T47D (cell line): ENCODE data around the genes TEX10 and ALDOB.

DNA sequence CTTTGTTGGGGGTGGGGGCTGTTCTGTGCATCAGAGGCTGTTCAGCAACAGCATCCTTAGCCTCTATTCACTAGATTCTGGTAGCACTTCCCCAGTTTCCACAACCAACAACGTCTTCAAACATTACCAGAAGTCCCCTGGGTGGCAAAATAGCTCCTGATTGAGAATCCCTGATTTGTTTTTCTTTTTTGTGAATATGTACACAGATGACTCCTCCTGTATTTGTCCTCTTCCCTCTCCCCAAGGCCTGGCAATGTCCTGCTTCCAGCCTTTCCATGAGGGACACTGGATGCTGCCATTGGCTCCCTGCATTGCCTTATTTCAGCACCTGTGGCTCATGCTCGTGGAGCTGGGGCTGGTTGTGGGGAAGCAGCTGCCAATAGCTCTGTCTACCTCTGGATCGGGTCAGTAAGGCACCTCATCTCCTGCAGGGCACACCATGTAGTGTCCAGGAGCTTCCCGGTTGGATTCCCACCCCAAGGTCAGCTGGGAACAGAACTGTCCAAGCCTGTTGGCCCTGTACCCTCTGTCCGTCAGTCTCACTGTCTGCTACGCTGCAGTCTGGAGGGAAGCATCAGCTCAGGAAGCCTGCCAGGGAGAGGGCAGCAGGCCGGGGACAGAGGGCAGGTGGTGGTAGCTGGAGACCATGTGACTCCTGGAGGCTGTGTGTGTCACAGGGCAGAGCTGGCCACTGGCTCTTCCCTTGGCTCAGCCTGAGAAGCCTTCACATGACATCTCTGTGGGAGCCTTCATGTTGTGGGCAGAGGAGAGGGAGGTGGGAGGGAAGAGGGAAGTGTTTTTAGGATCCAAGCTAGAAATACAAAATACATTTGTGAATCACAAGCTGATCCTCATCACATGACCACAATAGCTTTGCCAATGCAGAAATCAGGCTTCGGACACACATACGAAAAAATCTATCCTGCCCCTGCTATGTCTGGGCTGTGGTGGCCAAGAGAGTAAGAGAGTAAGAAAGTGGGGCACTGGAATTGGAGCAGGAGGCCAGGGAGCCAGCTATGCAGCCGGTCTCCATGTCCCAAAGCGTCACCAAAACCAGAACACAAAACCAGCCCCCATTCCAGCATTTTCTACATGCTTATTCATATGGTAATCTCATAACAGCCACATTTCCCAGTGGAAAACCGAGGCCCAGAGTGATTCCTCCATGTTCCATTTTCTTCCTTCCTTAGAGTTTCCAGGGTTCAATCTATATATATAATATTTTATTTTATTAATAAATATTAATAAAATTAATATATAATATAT lies 134.5 kb downstream of the SEC61B start:
- RRBS: no CpG with 5 or more reads among the region's 12 CpGs

DNA sequence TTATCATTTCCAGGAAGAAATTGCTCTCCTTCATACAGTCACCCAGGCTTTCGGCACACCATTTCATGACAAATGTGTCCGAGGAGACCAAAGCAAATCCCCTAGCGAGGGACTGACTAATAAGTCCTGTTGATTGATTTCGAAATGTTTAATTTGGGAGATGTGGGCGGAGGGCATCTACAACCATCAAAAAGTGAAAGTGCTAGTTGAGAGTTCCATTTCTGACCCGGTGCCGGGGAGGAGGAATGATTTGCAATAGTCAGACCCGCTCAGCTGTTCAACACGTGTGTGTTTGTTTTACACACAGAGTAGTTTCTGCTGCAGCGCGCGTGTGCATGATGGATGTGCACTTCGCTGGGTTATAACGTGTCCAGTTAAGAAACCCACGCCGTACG lies 908 bp upstream of the NR4A3 start:
- RRBS: no CpG with 5 or more reads among the region's 17 CpGs

- RRBS: no CpG with 5 or more reads among the region's 1 CpG
Measured at GRCh38 chr9:99904253-99904676, 2.2 kb upstream of the STX17 start.

GRCh38 chr9:100296756-100297615 lies 55.8 kb downstream of the TEX10 start:
- RRBS: no CpG with 5 or more reads among the region's 5 CpGs

DNA sequence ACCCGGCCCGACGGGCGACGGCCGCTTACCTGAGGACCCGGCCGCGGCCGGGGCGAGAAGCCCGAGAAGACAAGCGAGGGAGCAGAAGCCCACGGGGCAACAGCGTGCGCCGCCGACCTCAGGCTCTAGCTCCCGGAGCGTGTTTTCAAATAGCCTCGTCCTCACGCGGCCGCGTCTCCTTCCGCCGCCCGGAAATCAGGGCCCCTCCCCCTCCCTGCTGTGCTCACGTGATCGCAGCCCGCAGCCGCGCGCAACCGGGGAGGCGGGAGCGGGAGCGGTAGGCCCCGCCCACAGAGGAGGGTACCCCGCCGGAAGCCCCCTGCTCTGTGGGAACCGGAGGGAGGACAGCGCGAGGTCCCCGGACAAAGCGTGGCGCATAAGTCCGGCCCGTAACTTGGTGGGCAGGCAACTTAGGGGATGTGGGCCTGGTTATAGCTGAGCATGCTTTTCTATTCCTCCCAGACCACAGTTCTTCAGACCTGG lies at the start of gene TEX10:
TSS of gene TEX10 (minus strand) at position 200 of the 483 bp plus-strand sequence.
- RRBS: 1% methylated on average over 36 of the region's 49 CpGs

DNA sequence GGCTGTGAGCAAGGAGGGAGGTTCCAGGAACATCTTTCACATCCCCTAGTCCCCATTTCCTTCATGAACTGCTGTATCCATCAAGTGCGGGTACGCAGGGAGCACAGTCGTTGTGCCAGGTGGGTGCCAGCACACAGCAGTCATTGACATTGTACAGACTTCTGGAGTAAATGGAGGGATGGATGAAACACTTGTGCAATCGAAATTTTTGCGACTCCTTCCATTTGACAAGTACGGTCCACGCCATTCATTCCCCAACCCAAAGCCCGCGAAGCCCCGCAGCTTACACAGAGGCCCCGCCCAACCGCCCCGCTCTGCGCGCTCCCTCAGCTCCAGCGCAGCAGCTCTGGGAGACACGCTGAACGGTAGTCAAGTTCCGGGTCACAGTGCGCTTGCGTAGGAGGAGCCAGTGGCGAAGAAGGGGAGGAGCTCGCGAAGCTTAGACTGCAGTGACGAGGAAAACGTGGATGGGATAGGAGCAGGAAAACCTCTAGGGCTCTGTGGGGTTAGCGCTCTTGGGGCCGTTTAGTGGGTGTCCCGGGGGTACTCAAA lies 15.5 kb upstream of the MSANTD3 start:
- RRBS: no CpG with 5 or more reads among the region's 29 CpGs

GRCh38 chr9:101354297-101355007 lies 30.4 kb downstream of the BAAT start:
- RRBS: no CpG with 5 or more reads among the region's 5 CpGs

GRCh38 chr9:101409160-101410045 lies 10.8 kb downstream of the ZNF189 start:
- RRBS: no CpG with 5 or more reads among the region's 9 CpGs

DNA sequence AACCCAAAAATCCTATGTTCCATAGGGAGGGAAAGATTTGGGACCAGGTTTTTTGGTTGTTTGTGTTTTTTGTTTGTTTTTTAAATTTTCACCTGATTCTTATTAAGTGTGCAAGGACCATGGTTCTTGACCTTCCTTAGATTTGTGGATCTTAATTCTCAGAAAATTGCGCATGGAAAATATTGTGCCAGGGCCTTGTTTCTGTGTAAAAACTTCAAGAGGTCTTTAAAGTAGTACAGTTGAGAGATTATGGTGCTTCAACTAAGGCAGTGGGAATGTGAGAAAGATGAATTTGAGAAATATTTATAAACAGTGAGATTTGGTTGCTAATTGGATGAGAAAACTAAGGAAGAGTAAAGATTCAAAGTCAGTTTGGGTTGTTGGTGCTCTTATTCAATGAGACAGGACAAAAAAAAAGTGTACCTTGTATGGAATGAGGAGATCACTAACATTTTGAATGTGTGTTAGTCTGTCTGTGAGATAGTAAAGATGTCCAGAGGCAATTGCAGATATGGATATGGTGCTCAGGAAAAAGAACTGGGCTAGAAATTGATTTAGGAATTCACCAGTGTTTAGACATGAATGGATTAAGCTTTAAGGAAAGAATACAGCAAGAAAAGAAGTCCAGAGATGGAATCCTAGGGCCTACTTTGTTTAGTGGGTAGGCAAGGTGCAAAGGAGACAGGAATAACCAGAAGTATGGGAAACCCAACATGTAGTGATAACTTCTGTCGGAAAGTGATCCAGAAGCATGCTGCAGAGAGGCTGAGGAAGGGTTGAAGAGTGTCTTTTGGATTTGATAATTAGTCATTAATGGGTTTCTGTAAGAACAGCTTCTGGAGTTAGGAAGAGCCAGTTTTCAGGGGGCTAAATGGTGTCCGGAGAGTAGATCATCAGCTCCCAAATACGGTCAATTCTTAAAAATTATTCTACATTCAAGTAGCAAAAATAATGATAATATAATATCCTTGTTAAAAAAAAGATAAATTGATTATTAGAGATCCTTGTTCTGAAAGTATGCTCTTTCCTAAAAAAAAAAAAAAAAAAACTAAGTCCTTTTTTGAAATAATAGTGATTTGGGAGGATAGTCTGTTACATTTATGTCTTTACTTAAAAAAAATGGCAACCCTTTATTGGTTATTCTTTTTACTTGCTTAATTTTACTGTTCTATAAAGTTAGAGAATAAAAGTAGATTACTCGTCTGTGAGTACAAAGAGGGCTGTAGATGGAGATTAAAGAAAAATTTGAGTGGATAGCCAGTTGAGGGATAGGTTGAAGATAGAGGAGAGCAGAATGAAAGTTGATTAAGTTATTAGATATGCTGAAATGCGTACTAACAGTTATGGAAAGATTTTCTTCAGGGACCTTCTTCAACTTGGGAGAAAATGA lies 15.0 kb downstream of the ZNF189 start:
- RRBS: no CpG with 5 or more reads among the region's 6 CpGs

DNA sequence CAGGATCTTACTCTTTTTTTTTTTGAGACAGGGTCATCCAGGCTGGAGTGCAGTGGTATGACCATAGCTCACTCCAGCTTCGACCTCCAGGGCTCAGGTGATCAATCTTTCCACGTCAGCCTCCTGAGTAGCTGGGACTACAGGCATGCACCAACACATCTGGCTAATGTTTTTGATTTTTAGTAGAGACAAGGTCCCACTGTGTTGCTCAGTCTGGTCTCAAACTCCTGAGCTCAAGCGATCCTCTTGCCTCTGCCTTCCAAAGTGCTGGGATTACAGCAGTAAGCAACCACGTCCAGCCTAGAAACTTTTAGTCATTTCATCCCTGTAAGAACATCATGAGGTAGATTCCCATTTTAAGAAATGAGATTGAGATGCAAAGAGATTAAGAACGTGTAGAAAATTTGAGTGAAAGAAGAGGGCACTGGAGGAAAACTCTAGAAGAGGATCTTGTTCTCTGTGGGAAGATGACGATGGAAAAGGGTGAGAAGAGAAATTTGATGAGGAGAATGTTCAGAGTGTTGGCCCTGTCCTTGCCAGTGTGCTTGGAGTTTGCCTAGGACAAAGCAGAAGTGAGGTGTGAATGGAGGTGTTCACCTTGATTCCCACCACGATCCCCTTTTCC lies 6.3 kb downstream of the ALDOB start:
- RRBS: no CpG with 5 or more reads among the region's 7 CpGs

DNA sequence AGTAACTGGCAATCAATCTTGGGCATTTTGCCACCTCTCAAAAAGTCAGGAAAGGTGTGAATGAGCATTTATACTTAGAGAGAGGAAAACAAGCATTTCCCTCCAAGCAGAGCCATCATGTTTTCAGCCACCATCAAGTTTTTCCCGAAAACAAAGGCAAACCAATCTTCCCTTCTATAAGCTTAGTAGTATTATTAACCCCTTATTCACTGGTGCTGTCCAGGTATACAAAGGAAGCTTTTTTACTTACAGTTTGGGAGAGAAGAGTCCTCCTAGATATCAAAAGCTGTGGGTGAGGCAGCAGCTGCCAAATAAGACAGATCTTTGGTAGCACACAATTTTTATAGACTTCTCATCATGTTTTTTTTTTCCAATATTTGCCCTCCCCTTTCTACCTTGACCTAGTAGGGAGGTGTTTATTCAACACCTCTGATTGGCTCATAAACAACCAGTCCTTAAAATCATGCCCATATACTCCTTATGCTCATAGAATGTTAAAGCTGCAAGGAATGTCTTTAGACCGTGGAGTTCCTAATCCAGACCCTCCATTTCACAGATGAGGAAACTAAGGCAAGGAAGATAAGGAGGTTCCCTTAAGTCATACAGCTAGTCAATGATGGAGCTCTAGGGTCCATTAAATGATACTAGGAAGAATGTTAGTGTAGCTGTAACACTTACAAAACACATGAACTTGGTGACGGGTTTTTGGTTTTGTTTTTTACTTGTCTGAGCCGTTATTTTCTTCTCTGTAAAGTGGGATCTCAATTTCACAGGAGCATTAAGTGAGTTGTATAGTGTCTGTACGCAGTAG lies at the start of gene ALDOB:
TSS of gene ALDOB (minus strand) at position 316 of the 811 bp plus-strand sequence.
- RRBS: no CpG with 5 or more reads among the region's 5 CpGs

DNA sequence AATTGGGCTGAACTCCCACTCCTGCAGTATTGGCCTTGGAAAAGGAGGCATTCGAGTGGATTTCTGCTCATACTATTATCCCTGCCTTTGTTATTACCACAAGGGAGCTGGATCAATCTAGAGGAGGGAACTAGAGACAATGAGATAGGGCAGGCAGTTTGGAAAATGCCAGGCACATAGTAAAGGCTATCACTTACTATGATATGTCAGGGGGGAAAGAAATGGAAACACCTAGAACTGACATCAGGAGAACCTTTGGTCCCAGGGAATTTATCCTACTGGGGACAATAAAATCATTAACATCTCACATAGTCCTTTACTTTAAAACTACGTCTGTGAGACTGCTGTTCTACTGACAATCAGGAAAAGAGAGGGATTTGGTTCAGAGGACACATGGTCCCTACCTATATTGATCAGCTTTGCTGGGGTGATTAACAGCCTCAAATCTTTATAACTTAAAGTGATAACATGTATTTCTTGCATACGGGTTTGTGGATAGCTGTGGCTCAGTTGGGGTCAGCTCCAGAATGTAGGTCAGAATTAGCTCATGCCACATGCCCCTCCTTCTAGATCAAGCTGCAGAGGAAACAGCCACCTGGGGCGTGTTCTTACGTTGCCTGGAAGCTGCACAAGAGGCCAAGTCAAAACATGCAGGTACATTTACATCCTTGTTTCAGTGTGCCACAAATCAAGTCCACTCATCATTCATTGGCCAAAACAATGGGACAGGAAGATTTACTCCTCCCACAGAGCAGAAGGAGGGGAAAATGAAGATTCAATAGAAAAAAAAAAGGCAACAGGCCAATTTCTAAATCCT lies 7.5 kb downstream of the PGAP4 start:
- RRBS: no CpG with 5 or more reads among the region's 5 CpGs

DNA sequence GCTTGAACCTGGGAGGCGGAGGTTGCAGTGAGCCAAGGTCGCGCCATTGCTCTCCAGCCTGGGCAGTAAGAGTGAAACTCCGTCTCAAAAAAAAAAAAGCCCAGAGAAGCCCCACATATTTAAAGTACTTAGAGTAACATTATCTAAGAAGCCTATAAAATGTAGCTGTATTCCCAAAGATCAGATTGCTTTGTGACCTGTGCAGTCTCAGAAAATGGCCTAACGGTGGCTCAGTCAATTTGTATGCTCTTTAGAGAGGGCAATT lies 26.0 kb downstream of the NIPSNAP3B start:
- RRBS: no CpG with 5 or more reads among the region's 5 CpGs

DNA sequence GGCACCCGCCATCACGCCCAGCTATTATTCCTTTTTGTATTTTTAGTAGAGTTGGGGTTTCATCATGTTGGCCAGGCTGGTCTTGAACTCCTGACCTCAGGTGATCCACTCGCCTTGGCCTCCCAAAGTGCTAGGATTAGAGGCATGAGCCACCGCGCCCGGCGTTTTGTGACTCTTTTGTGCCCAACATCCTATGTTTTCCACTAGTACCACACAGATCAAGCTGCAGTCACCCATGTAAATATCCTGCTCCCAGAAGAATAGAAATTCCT lies 61.4 kb downstream of the ABCA1 start:
- RRBS: no CpG with 5 or more reads among the region's 7 CpGs

DNA sequence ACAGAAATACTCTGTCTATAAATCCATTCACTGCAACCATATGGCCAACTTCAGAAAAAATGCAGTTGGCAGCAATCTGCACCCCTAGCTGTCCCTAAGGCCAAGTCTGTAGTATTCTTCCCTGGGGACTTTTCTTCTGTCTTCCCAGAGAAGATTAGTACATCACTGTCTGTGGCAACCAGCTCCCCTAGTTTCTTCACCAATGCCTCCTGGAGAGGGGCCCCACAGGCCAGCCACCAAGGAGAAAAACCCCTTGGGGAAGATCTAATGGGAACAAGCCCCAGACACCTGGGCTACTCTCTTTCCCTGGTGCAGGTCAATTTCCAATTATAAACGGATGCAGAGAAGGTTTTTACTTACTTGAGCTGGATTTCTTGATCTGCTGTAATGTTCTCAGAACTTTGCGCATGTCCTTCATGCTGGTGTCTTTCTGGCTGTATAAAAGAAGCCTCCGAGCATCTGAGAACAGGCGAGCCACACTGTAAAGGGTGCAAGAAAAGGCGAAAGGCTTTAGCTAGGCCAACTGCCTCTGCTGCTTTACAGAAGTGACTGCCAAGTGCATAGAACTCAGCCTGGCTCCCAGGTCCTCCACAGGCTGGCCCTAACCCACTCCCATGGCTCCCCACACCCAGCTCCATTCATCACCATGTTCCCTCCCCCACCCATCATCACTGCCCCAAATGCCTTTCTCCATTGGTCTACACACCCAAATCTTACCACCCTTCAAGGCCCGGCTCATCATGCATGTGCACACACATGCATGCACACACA lies 45.1 kb downstream of the ABCA1 start:
- RRBS: no CpG with 5 or more reads among the region's 6 CpGs

DNA sequence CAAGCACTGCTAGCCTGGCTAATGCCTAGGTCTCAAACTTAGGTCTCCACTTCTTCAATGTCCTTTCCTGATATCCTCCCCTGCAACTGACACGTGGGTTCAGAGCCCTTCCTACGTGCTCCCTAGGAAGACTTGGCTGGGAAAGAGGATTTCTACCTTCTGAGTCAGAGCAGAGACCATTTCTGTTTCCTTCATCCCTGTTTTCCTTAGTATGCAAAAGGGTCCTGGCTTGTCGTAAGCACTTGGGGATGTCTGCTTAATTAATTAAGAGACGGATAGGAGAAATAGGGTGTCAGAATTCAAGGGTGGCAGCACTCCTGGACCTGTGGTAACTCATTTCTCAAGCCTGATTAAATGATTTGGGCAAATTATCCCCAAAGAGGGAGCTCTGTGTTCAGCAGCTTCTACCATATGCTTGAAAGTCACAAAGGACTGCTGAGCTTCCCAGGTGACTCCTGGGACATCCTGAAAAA lies 20.7 kb downstream of the ABCA1 start:
- RRBS: no CpG with 5 or more reads among the region's 4 CpGs

DNA sequence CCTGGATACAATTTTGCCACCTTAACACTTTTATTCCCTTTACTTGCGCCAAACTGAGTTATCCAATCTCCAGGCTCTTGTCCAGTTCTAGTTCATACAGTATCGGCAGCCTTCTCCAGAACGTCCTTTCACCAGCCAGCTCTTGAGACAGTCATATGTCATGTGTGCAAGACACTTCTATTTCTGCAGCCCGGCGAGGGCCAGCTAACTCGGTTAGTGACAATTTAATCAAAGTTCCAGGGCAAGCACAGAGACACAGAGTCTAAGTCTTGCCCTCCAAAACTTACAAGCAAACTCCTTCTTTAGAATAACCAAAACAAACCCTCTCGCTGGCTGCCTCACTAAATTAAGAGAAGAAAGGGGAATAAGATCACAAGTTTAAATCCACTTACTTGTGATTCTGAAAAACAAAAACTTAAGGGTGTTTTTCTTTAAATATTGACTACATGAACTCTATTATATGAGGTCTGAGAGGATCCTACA lies 12.8 kb downstream of the ABCA1 start:
- RRBS: no CpG with 5 or more reads among the region's 7 CpGs

GRCh38 chr9:104923852-104924296 lies 4.1 kb downstream of the ABCA1 start:
- RRBS: no CpG with 5 or more reads among the region's 5 CpGs

DNA sequence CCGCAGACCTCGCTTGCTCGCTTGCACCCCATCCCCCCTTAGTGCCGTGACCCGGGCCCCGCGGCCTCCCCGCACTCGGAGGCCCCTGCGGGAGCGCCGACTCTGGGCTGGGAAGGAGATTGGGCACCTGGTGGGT lies 907 bp downstream of the SLC44A1 start:
- RRBS: 2% methylated on average over 5 of the region's 12 CpGs